Liver (tissue), 9 donors: ENCODE measurements around the gene FAM177A1.

- PRO-cap, 5 experiments, result peak in 1 of 5 experiments; most common plus-strand start chr14:28038425 (in 1)
- RAMPAGE, long total RNA, 2 experiments, result no peak in any of the 2 experiments
- RRBS, result no CpG with 5 or more reads among the region's 3 CpGs
These were observed 728.4 kb upstream of the FOXG1 start for GRCh38 chr14:28038257-28038527.

DNA sequence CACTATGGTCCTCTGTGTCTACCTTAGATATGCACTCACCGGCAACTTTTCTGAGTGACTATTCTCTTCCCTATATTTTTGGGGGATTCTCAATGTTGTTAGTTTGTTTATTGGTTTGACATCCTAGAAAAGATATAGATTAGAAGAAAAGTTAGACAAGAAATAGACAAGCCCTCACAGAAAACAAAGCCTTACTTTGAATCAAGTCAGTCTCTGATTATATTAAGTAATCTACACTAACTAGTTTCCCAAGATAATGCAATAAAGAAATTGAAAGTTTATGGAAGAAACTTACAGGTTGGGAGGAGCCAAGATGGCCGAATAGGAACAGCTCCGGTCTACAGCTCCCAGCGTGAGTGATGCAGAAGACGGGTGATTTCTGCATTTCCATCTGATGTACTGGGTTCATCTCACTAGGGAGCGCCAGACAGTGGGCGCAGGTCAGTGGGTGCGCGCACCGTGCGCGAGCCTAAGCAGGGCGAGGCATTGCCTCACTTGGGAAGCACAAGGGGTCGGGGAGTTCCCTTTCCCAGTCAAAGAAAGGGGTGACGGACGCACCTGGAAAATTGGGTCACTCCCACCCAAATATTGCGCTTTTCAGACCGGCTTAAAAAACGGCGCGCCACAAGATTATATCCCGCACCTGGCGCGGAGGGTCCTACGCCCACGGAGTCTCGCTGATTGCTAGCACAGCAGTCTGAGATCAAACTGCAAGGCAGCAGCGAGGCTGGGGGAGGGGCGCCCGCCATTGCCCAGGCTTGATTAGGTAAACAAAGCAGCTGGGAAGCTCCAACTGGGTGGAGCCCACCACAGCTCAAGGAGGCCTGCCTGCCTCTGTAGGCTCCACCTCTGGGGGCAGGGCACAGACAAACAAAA lies 578.2 kb upstream of the FOXG1 start:
- PRO-cap, 5 experiments, result no peak in any of the 5 experiments
- RAMPAGE, long total RNA, 2 experiments, result no peak in any of the 2 experiments
- RRBS, result no CpG with 5 or more reads among the region's 30 CpGs

- PRO-cap, 5 experiments, result no peak in any of the 5 experiments
- RAMPAGE, long total RNA, 2 experiments, result no peak in any of the 2 experiments
- RRBS, result no CpG with 5 or more reads among the region's 20 CpGs
These were observed 288.3 kb upstream of the G2E3 start for GRCh38 chr14:30270519-30271105.

DNA sequence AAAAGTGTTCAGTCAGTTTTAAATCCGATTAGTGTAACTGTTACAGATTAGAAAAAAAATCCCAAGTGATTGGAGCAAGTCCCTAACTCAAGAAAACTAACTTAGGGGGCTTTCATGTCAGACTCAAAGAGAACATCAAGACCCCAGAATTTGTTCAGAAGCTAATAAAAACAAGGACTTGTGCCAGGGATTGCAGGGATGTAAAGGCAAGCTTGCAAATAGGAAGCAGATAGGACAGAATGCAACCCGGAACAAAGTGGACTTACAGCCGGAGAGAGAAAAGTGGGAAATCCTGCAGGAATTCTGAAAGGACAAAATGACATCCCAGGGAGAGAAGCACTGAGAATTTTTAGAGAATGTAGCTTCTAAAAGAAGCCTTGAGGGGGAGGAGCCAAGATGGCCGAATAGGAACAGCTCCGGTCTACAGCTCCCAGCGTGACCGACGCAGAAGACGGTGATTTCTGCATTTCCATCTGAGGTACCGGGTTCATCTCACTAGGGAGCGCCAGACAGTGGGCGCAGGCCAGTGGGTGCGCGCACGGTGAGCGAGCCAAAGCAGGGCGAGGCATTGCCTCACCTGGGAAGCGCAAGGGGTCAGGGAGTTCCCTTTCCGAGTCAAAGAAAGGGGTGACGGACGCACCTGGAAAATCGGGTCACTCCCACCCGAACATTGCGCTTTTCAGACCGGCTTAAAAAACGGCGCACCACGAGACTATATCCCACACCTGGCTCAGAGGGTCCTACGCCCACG lies 195.6 kb upstream of the G2E3 start:
- PRO-cap, 5 experiments, result no peak in any of the 5 experiments
- RAMPAGE, long total RNA, 2 experiments, result no peak in any of the 2 experiments
- RRBS, result no CpG with 5 or more reads among the region's 30 CpGs

GRCh38 chr14:30473922-30474771 lies 84.8 kb upstream of the G2E3 start:
- PRO-cap, 5 experiments, result no peak in any of the 5 experiments
- RAMPAGE, long total RNA, 2 experiments, result no peak in any of the 2 experiments
- RRBS, result no CpG with 5 or more reads among the region's 38 CpGs

DNA sequence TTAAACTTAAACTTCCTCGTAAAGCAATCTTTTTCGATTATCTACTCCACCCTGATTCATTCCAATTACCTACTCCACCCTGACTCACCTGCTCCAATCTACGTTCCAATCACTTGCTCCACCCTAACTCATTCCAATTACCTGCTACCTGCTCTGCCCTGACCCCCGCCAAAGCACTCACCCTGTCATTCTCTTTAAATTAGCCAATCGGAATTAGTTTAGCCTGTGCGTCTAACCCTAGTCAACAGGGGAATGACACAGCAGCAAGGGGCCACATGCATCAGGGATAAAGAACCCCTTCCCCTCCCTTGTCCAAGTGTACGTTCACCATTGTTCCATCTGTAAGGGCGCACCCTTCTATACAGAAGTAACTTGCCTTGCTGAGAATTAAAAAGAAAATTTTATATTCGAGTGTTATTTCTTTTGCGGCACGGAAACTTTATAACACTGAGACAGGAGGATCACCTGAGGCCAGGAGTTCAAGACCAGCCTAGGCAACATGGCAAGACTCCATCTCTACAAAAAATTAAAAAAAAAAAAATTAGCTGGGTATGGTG lies 53.3 kb upstream of the AP4S1 start:
- PRO-cap, 5 experiments, result no peak in any of the 5 experiments
- RAMPAGE, long total RNA, 2 experiments, result no peak in any of the 2 experiments
- RRBS, result no CpG with 5 or more reads among the region's 11 CpGs

GRCh38 chr14:31024587-31025110 lies 800 bp upstream of the AP4S1 start:
- PRO-cap, 5 experiments, result no peak in any of the 5 experiments
- RAMPAGE, long total RNA, 2 experiments, result no peak in any of the 2 experiments
- RRBS, result no CpG with 5 or more reads among the region's 5 CpGs

- PRO-cap, 5 experiments, result peak in 5 of 5 experiments; most common plus-strand start chr14:31026670 (in 3); most common minus-strand start chr14:31027010 (in 3)
- RAMPAGE, long total RNA, 2 experiments, result no peak in any of the 2 experiments
- RRBS, result 1% methylated on average over 14 of the region's 47 CpGs
These were observed 516 bp upstream of the STRN3 start for GRCh38 chr14:31026487-31027302.

DNA sequence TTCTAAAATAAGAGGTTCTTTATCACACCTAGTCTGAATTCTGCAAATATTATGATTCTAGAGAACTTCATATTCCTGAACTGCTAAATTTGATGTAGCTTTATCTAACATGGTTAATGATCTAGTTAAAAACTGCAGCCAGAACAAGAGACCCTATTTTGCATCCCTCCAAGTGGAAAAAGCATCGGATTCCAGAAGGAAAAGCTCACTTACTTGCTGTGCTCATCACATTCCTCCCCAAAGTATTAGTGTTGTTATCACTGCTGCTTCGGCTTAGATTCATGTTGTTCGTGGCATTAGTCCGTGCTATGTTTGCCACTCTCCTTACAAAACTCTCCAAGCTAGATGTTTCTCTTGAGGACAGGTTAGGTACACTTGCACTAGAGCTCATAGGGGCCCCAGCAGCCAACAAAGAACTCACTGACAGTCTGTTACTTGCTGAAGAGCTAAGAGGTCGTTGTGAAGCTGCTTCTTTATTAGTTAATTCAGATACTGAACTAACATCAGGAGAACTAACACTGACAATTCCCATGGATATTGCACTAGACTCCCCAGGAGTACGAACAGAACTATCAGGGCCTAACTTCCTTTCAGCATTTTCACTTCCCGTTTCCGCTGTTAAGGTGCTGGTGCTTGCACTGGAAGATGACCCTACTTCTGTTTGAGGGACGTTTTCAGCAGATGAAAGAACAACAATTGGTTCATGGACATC lies 79.0 kb downstream of the HECTD1 start:
- PRO-cap, 5 experiments, result no peak in any of the 5 experiments
- RAMPAGE, long total RNA, 2 experiments, result no peak in any of the 2 experiments
- RRBS, result no CpG with 5 or more reads among the region's 9 CpGs

DNA sequence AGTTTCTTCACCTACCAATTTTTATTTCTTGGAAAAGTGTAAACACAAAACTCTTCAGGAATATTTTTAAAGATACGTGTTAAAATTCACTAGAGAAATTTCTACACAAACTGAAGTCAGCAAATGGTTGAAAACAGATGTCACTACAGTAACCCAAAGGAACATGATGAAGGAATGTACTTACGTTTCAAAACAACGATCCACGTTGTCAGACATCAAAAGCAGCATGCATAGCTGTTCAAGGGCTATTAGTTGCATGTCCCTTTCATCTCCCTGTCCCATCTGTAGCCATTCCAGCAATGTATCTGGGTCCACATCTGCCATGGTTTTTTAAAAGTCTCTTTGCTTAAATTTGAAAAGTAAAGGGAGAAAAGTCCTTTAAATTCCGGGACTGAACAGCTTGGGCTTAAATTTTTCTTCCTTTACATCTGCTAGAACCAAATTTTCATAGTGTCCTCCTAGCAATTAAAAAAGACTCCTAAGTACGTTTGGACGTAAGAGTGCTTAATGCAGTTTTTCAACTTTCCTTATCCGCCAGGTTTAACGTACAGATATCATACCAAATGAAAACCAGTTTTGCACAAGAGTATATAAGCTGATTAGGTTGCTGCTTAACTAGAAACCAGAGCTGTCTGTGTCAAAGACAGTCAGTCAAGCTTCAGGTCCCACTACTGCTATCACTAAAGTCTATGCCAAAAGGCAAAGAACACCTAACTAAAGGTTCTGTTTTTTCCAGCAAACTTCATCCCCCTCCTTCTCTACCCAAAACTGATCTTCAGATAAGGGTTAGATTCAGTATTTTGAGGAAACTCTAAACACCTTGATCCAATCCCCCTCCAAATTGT lies 1.8 kb downstream of the HECTD1 start:
- PRO-cap, 5 experiments, result peak in 5 of 5 experiments; most common plus-strand start position 248 of the sequence (in 5); most common minus-strand start position 682 of the sequence (in 4)
- RAMPAGE, long total RNA, 2 experiments, result no peak in any of the 2 experiments
- RRBS, result no CpG with 5 or more reads among the region's 9 CpGs

- PRO-cap, 5 experiments, result no peak in any of the 5 experiments
- RAMPAGE, long total RNA, 2 experiments, result no peak in any of the 2 experiments
- RRBS, result no CpG with 5 or more reads among the region's 14 CpGs
These were observed 412 bp downstream of the HECTD1 start for GRCh38 chr14:31207323-31207438.

DNA sequence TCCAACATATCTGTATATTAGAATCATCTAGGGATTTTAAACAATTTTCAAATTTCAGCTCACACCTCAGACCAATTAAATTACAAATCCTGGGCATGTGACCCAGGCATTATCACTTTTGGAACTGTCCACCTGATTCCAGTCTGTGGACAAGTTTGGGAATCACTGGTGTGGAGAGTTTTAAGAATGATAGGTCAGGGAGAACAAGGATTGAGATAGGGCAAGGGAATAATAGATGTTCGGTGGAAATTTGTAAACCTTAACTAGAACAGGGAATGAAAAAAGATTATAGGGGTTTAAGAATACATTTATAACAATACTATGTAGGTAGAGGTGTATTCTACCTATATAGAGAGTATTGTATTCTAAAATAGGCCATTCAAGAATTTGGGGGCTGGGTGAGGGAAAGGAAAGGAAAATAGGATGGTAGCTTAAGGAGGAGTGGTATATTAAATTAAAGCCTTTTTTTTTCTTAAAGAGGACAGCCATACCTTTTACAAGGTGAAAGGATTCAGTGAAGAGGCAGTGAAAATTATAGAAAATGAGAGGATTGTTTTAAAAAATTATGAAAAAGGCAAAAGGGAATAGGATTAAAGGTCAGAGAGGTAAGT lies 123.9 kb downstream of the NUBPL start:
- PRO-cap, 5 experiments, result no peak in any of the 5 experiments
- RAMPAGE, long total RNA, 2 experiments, result no peak in any of the 2 experiments
- RRBS, result no CpG with 5 or more reads among the region's 1 CpG

DNA sequence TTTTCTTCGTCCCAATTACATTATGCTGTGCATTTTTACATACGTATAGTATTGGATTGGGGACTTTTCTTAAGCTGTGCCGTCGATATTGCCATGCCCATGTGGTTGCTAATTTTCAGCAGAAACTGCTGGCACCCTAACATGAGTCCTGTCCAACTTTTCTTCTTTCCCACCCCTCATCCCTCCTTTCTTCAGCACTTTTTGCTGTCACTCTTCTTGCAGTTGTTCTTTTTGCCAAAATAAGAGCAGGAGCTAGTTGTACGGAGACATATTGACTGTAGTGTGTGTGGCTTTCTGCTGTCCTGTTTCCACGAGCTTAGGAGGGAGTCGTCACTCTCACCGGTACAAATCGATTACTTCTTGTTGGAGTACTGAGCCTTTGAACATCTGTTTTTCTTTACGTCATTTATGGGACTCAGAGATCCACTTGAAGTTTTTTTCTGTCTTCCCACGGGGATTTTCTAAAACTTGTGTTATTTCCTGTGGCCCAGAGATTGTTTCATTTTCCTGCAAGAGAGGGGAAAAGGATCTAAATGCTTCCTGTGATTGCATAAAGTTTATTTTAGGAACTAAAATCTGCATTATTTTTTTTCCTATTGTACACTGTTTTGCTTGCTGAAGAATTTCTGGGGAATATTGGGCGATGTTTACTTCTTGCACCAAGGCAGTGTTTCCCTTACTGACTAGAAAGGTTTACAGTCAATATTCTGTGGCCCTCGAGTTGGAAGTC lies 199.9 kb upstream of the ARHGAP5 start:
- PRO-cap, 5 experiments, result peak in 4 of 5 experiments; most common minus-strand start position 355 of the sequence (in 3)
- RAMPAGE, long total RNA, 2 experiments, result no peak in any of the 2 experiments
- RRBS, result no CpG with 5 or more reads among the region's 13 CpGs

DNA sequence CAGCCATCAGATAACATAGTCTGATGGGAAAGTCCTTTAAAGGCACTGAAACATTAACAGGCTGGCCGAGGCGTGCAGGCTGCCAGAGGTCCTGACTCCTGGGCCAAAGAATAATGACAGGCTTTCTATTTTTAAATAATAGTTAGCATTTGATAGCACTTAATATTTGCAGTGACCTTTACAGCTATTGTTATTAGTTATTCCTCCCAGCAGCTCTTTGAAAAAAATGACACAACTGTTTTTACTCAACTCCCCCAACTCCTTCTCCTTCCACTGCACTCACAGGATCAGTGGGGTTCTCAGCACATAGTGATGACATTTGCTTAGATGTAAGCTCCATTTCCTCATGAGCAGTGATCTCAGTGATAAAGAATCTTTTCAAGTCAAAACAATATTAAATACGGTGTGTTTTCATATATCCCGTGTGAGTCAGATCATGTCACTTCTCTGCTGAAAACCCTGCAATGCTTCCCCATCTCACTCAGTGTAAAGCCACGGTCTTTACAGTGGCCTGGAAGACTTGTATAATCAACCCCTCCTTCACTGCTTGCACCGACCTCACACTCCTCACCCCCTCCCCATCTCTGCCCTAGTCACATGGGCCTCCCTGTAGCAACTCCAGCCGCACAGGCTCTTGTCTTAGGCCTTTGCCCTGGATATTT lies 149.9 kb upstream of the ARHGAP5 start:
- PRO-cap, 5 experiments, result no peak in any of the 5 experiments
- RAMPAGE, long total RNA, 2 experiments, result no peak in any of the 2 experiments
- RRBS, result no CpG with 5 or more reads among the region's 7 CpGs

- PRO-cap, 5 experiments, result no peak in any of the 5 experiments
- RAMPAGE, long total RNA, 2 experiments, result no peak in any of the 2 experiments
- RRBS, result no CpG with 5 or more reads among the region's 4 CpGs
These were observed 178.5 kb downstream of the AKAP6 start for GRCh38 chr14:32507441-32508071.

- PRO-cap, 5 experiments, result no peak in any of the 5 experiments
- RAMPAGE, long total RNA, 2 experiments, result no peak in any of the 2 experiments
- RRBS, result no CpG with 5 or more reads among the region's 5 CpGs
These were observed 84.3 kb upstream of the EGLN3 start for GRCh38 chr14:34035172-34035608.

DNA sequence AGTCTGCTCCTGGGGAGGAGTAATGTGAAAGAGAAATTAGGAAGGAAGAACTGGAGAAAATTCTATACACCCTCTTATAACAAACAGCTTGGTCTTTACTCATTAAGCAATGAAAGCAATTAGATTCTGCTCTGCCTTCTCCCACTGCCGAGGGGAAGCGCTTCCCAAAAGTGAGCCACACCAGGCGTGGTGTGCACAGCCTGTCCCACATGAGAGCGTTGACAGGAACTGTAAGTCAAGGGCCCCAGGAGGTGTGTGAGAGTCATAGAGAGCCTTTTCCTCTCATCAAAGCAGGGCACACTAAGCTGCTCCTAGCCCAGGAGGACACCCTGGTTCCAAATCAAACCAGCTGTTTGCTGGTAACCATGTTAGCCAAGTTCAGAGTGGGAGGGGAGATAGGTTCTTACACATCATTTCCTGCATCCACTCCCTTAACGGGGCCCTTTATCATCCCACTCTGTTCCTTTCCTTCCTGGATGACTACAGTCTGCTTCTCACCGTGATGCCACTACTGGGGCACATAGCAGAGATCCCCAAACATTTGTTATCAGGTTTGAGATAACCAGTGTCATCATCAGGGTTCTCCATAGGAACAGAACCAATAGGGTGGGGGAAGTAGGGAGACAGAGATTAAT lies 98.3 kb downstream of the SPTSSA start:
- PRO-cap, 5 experiments, result peak in 1 of 5 experiments; most common minus-strand start position 342 of the sequence (in 1)
- RAMPAGE, long total RNA, 2 experiments, result no peak in any of the 2 experiments
- RRBS, result no CpG with 5 or more reads among the region's 6 CpGs

- PRO-cap, 5 experiments, result no peak in any of the 5 experiments
- RAMPAGE, long total RNA, 2 experiments, result no peak in any of the 2 experiments
- RRBS, result no CpG with 5 or more reads among the region's 5 CpGs
These were observed 31.7 kb downstream of the CFL2 start for GRCh38 chr14:34682629-34683193.

DNA sequence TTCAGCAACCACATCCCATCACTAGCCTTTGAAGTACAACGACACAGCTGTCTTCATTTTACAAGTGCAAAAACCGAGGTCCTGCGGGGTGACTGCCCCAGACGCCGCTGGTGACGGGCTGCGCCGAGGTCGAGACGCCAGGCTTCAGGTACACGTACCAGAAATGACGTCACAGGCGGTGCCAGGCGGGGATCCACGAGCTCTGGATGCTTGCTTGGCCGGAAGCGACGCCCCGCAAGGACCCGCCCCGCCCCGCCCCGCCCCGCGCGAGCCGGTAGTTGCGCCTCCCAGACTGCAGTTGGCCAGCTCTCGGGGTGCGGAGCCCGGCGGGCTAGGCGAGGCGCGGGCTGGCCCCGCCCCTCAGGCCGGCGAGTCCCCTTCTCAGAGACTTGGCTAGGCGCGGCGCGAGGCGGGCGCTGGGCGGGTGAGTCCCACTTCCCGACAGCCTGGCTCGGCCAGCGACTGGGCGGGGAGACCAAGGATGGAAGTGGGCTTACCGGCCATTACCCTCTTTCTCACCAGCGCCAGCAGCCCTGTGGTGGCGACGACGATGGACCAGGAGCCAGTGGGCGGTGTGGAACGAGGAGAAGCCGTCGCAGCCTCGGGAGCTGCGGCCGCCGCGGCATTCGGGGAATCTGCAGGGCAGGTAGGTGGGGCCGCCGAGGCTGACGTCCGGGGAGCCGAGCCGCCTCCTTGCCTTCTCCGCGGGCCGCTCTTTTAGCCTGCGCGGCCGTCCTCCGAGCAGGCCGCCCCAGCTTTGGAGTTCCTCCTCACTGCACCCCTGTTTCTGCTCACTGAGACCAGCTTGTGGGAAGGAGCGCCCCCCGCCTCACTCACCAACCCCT lies at the start of gene FAM177A1:
Gene FAM177A1 (plus strand): TSS at position 290 of the 845 bp plus-strand sequence.
- PRO-cap, 5 experiments, result peak in 5 of 5 experiments; most common plus-strand start position 297 of the sequence (in 4); most common minus-strand start position 109 of the sequence (in 5)
- RAMPAGE, long total RNA, 2 experiments, result start-site peak on the plus strand in 2 of 2 experiments, centred at positions 434 to 438 of the sequence, 1,405 to 7,840 reads per replicate
- RRBS, result 2% methylated on average over 22 of the region's 80 CpGs

GRCh38 chr14:35068150-35068949 lies 22.3 kb downstream of the FAM177A1 start:
- PRO-cap, 5 experiments, result no peak in any of the 5 experiments
- RAMPAGE, long total RNA, 2 experiments, result no peak in any of the 2 experiments
- RRBS, result no CpG with 5 or more reads among the region's 4 CpGs